A673 (cell line): Measurements from ENCODE around the gene NEB.

DNA sequence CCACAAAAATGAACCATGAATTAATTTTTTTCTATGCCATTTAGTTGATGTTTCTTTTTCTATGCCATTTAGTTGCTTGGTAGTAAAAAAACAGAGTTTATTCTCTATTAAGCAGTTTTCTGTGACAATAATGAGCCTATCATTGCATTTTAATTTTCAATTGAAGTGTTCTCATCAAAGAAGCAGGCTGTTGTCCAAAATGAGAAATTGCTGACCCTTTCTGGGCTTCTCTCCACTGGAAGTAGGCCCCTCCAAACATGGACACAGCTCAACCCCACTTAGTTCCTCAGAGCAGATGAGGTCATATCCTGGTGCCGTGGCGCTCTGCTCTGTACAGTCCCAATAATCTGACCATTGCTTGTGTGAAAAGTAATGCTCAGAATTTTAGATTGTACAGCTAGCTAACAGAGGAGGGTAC, 156.6 kb upstream of the RND3 start:
- PRO-cap = no peak

GRCh38 chr2:151290068-151290598, 665 bp upstream of the NMI start:
- PRO-cap = bidirectional peak, plus-strand start at chr2:151290197, minus-strand start at chr2:151290223; unidirectional peak, minus-strand start at chr2:151290294; unidirectional peak, minus-strand start at chr2:151290413

GRCh38 chr2:151379120-151379413, 21.7 kb downstream of the TNFAIP6 start:
- PRO-cap = no peak

DNA sequence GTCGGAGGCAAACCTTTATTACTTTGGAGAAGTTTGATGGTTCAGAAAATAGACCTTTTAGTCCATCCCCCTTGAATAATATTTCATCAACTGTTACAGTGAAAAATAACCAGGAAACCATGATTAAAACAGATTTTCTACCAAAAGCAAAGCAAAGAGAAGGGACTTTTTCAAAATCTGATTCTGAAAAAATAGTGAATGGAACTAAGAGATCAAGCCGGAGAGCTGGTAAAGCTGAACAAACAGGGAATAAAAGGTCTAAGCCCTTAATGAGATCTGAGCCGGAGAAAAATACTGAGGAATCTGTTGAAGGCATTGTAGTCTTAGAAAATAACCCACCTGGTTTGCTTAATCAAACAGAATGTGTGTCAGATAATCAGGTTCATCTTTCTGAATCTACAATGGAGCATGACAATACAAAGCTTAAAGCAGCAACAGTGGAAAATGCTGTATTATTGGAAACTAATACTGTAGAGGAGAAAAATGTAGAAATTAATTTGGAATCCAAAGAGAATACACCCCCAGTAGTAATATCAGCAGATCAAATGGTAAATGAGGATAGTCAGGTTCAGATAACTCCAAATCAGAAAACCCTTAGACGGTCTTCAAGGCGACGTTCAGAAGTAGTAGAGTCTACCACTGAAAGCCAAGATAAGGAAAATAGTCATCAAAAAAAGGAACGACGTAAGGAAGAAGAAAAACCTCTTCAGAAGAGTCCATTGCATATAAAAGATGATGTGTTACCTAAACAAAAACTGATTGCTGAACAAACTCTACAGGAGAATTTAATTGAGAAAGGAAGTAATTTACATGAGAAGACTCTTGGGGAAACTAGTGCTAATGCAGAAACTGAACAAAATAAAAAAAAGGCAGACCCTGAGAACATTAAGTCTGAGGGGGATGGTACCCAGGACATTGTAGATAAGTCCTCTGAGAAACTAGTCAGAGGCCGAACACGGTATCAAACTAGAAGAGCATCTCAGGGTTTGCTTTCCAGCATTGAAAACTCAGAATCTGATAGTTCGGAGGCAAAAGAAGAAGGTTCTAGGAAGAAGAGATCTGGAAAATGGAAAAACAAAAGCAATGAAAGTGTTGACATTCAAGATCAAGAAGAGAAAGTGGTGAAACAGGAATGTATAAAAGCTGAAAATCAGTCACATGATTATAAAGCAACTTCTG, 53.9 kb downstream of the RIF1 start:
- PRO-cap = no peak

DNA sequence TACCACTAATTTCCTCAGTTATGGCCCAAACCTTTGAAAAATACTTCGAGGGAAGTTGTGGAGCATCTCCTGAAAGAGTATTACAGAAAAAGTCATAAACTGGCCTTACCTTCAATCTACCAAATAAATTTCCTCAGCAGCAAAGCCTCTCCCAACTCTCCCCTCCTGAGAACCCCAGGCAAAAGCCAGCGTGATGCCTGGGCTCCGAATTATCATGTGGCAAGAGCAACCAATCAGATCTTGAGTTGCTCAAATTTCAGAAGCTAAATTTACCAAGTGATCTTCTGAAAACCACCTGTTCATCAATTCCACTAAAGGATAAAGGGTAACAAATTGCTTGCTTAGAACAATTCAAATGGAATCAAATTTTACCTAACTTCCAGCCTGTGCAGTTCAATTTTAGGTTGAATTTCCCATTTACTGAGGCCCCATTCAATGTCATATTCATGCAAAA, at the start of gene NEB:
TSS of gene NEB (minus strand) at position 188 of the 454 bp plus-strand sequence.
- PRO-cap = no peak

DNA sequence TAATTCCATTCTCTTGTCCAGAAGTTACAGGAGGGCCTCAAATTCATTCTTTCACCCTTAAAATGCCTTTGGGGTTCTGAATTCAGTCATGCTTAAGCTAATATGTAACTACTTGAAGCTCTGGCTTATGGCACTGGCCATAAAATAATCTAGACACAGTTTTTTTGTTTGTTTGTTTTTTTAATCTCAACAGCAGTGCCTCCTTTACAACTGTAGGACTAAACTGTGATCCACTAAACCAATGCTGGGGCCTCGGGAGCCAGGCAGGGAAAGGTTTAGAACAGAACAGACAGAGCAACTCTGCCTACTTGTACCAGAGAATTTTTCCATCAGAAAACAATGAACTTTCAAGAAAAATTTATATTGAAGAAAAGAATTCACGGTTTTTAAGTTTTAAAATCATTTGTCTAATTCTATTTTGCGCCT, 1.7 kb downstream of the STAM2 start:
- PRO-cap = no peak

- PRO-cap = unidirectional peak, minus-strand start at chr2:152342839
Measured at GRCh38 chr2:152342616-152343026, 7.6 kb downstream of the FMNL2 start.

GRCh38 chr2:152454580-152455720, 120.0 kb downstream of the FMNL2 start:
- PRO-cap = no peak

DNA sequence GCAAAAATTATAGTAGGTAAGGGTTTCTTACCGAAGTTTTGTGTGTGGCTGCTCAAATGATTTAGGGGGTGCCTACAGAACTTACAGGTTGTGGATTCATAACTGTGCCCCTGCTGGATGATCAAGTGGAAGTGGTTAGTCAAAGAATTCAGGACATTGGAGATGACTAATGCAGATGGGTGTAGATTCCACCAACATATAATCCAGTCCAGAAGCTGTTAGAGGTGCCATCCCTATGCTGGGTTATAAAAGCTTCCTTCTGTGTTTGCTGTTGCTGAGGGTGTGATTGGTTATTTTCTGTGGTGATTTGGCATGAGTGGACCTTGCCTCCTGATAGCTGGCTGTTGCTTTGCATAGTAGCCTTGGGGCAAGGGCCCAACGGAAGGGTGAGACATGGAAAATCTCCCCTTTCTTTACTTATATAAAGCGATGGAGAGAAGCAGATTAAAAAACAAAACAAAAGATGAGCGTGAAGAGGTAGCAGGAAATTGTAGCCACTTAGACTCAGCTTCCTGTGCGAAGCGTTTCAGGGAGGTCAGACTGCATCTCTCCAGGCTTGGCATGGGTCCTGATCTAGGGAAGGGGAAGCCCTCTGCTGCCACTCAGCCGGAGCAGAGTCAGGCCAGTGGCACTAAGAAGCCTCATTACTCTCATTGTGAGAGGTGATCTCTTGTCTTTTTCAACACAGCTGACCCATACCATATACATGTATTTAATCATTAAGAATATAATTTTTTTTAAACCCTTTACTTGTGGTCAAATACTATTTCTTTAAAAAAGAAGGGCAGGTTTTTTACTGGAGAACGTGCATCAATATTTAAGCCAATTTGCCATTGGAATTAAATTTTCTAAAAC, 190.4 kb downstream of the FMNL2 start:
- PRO-cap = no peak

- PRO-cap = no peak
Measured at GRCh38 chr2:152594796-152595309, 122.4 kb downstream of the PRPF40A start.

DNA sequence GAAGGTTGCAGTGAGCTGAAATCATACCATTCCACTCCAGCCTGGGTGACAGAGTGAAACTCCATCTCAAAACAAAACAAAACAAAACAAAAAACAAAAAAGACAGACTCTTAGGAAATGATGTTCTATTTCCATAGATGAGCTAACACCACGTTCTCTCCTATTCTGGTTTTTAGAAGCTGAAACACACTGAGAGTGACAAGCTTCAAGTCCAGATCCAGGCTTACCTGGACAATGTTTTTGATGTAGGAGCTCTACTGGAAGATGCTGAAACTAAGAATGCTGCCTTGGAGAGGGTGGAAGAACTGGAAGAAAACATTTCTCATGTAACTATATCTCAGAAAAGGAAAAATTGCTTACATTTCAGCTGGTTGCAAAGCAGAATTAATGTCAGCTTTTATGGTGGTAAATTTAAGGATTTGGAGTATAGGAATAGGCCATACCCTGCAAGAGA, 102.6 kb downstream of the PRPF40A start:
- PRO-cap = no peak

DNA sequence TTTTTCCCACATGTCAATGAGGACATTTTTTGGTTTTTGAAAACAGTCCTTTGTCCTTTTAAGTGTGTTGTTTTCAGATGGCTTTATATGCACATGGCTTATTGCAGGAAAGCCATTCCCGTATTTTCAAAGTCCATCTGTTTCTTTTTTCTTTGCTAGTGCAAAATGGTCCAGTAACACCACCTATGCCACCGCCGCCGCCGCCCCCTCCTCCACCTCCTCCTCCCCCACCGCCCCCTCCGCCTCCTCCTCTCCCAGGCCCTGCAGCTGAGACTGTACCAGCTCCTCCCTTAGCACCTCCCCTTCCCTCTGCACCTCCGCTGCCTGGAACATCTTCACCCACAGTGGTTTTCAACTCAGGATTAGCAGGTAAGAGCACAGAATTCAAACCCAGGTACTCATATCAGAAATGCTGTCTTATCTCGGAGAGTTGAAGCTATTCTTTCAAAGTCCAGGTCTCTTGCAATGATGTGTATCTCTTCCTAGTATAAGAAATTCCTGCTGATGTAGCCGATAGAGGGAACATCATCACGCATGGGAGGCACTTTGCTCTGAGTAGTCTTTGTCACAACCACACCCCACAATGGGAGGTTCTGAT, 97.8 kb downstream of the PRPF40A start:
- PRO-cap = no peak

DNA sequence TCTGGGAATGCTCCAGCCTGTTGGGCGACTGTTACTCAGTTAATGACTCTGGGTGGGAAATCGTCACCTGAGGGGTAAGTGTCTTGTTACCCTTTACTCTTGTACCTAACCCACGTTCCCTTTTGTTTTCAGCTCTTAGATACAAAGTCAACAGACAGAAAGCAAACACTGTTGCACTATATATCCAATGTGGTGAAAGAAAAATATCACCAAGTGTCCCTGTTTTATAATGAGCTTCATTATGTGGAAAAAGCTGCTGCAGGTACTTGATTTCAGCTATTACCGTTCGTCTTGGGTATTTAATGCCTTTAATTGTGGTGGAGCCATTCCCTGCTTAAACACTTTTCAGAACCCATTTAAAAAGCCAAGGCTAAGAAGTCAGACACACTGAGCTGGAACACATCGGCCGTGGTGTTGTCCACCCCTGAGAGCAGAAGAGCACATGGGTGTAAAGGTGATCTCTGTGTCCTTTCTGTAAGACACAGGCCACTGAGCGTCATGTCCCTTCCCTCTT, 85.3 kb downstream of the PRPF40A start:
- PRO-cap = no peak

DNA sequence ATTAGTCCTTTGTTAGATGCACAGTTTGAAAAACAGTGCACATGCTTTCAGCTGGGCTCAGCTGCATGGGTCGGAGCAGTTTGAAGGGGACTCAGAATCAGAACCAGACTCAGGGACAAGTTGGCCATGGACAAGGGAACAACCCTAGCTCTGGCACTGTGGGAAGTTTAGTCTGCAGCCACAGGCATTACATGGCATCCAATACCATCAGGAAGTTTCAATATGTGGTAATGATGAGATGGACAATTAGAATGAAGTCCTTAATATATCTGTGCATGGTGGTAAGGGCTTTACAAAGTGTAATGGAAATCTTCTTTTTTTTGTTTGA, 121.4 kb downstream of the ARL6IP6 start:
- PRO-cap = no peak

DNA sequence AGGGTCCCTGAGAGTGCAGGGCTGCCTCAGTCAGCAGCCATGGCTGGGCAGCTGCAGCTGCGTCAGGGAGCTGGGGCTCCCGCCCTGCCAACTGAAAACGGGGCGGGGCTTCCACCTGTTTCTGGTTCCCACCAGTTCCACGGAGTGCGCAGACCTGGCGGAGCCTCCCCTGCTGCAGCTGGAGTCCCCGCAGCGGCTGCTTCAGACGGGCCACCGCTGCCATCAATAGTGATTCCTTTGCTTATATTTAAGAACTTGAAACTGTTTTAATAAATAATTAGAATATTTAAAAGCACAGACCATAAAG, 30.6 kb upstream of the RPRM start:
- PRO-cap = no peak

- PRO-cap = no peak
Measured at GRCh38 chr2:154709493-154709948, 11.0 kb downstream of the KCNJ3 start.

DNA sequence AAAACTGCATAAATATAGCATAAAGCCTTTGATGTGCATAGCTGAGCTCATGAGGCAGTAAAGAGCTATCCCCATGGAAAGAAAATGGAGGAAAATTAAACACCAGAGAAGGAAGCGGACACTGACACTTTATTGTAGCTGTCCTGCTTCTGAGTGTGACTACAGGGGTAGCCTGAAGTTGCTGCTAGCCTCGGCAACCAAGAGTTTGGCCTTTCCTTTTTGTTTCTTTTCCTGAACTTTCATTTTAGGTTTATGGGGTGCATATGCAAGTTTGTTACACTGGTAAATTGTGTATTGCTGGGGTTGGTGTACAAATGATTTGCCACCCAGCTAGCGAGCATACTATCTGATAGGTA, 343.1 kb downstream of the NR4A2 start:
- PRO-cap = no peak

DNA sequence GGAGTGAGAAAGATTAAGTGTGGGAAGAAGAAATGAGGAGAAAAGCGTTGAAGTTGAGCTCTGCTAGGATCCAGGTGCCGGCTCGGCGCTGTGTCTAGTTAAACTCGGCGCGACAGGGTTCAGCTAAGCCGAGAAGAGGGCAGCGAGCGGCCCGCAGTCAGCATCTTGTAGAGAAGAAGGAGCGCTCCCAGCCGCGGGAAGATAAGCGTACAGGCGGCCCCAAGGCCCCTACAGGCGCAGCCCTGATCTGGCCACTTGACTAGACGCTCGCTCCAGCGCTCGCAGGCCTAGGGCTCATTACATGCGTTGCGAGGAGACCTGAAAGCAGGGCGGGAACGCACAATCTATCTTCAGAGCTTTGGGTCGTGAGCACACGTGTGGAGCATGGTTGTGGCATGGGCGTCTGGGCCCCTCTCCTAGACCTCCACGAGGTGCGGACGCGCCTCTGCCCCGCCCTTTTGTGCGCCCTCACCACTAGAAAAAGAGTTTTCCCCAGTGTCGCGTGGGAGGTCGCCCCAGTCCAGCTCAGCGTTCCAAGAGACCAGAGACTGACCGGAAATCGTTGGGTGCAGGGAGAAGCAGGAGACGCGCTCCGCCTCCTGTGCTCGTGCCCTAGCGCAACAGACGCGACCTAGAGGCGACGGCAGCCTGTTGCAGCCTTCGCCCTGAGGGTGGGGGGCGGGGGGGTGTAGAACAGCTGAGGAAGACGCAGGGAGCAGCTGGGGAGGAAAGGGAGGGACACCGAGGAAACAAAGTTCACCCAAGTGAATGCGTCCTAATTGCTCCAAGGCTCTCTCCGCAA, 12.7 kb downstream of the NR4A2 start:
- PRO-cap = no peak

DNA sequence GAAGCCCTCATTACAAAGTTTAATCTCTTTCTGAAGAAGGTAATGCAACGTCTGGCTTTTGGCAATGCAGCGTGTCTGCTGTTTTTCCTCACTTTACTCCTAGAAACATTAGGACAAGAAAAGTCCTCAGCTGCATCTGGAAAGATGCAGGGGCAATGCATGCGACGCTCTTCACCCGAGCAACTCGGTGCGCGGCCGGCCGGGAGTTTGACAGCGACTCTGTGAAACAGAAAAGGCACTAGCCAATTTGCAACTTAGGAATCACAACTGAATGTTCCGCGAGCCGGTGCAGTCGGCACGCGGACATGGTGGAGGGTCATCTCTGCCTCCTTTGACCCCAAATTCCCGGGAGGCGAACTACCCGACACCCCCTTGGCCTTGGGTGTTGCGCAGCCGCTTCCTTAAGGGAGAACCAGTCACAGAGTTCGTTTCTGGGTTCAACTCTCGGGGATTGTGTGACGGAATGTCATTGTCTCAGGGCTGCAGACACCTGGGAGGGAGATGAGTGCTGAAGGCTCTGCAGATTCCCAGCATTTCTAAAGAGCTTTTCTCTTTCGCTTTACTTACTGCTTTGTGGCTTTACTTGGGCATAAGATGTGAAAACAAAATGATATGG, 9.8 kb downstream of the NR4A2 start:
- PRO-cap = no peak

DNA sequence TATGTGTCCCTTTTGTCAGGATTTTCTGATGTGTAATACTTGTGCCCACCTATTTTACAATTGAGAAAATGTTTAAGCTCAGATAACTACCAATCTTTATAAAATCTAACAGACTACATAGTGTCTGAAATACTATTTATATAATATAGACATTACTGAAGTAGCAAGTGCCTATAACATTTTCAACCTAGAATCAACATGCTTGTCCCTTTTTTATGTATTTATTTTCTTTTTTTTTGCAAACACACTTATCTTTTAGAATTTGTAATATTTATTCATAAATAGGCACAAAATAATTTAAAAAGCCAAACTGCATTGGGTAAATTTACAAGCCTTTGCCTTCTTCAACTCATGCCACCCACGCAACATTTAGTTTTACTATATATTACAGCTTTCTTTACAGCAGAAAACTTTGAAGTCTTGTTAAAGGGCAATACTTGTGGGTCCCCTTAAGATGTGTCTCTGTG, 7.6 kb downstream of the NR4A2 start:
- PRO-cap = no peak